ENCODE measurements around the genes SPC25, ERICH2, TLK1 and CYBRD1.

DNA sequence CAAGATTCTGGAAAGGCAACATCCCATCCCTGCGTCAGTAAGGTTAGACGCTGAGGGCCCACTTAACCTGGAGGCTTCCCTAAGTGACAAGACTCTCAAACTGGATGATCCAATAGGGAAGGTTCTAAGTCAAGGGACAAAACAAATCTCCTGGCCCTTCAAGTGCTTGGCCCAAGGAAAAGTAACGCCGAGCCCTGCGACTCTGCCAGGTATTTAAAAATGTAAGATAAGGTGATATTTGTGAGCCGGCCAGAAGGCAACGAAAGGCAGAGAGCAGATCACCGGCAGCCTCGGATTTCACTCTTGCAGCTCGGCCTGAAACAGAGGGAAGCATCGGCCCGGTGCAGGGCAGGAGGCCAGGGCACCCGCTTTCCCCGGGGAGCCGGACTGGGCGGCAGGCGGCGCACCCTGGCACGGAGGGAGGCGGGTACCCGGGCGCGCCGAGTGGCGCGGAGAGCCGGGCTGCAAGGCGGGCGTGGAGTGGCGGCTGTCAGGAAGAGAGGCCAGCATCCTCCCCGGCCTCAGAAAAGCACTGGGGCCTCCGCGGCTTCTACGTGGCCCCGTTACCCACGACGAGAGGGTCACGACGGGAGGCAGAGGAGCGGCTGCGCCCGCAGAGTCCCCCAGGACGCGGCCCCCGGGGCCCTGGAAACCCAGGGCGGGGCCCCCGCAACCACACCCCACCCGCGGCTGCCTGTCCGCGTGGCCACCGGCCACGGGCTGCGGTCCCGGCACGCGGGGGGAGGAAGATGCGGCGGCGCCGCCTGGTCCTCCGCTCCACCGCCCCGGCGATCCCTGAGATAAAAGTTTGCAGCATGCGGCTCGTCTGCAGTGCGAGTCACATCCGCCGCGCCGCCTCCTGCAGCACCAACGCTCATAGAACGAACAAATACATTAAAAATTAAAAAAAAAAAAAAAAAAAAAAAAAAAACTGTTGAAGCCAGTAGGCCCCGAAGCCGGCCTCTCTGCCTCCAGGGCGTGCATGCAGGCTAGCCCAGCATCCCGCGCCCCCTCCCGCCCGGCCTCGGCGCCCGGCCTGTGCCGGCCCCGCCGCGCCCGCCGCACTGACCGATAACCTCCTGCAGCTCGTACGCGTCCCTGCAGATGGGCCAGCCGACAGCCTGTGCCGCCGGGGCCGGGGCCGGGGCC, 862 bp downstream of the STK39 start:
- PRO-cap, result bidirectional peak, plus-strand start at position 443 of the sequence, minus-strand start at position 389 of the sequence; bidirectional peak, plus-strand start at position 831 of the sequence, minus-strand start at position 802 of the sequence

GRCh38 chr2:168545132-168546317, 89.5 kb downstream of the CERS6 start:
- PRO-cap, result no peak

DNA sequence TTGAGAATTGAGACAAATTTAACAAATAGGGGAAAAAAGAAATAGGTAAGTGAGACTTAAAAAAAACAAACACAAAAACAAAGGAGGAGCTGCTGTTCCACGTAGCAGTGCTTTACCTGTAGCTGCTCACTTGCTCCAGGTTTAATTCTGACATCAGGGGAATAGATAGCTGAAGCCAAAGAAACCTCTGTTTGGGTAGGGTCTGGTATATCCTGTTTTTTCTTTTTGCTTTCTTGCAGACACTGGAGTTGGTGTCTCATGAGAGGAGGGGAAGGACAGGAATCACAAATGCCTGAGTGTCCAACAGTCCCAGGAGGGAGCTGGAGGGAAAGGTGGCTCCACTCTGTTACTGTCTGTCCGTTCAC, 152.4 kb upstream of the NOSTRIN start:
- PRO-cap, result no peak

DNA sequence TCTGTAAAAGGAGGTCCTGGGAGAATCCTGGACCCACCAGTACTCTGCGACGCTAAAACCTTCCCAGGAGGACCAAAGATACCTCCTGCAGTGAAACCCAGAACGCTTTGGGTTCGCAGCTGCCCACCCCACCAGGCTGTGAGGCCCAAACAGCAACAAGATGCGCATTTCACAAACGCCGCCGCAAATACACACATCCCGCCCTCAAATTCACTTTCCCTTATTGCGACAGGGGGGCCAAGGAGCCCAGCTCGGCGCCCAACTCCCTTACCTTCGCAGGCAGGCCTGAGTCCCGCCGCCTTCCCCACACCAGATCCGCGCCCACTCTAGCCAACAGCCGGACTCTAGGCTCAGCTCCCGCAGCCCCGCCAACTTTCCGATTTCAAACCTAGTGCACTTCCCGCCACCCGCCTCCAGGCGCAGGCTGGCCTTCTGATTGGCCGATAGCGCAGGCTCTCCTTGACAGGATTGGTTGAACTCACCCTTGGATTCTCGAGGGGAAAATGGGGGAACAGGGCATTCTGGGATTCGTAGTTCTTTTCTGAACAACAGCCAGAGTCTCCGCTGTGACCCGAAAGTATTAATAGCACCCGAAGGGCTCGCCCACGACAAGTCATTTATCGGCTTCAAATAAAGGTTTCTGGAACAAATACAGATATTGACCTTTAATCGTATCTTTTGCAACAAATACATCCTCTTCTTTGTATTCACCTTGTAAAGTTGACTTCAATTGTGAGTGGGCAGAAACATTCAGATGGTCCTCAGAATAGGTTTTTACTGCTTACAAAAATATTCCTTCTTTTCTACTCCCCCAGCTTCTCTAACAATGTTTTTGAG, at the start of gene SPC25:
Gene SPC25, minus strand, starts transcription at position 384 of the 837 bp plus-strand sequence.
- PRO-cap, result unidirectional peak, minus-strand start at position 384 of the sequence

DNA sequence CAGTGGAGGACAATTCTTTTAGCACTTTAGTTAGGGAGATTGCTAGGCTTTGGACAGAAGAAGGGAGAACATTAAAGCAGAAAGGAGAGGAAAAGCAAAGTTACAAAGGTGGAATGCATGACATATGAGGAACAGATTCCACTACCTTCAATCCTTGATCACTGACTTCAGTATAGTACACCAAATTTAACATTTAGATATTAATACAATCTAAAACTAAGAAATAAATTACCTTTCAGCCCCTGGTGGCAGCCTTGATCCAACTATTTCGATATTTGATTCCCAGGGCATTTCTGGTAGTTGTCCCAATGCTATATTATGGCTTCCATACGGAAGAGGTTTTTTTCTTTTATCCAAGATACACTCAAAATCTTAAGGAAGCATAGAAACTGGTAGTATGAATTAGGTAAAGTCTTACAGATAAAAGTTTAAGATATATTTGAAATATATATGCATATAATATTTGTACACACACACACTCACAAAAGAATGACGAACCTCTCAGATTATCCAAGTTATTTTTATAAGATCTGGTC, 21.7 kb downstream of the KLHL41 start:
- PRO-cap, result no peak

- PRO-cap, result unidirectional peak, minus-strand start at chr2:169717390
These were observed 16.4 kb upstream of the KLHL23 start for GRCh38 chr2:169717209-169717614.

DNA sequence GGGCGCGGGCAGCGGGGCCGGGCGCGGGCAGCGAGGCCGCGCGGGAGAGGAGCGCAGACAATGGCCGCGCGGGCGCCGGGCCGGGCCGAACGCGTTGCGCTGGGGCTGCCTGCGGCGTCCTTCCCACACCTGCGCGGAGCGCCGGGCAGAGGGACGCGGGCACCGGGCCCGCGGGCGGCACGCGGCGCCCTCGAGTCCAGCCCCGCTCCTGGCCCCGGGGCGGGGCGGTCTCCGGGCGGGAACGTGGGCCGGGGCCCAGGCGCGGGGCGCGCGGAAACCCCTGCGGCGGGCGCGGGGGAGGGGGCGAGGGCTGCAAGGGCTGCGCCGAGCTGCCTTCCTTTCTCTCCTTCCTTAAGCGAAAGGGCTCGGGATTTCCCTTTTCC, 522 bp downstream of the KLHL23 start:
- PRO-cap, result unidirectional peak, minus-strand start at position 176 of the sequence

- PRO-cap, result no peak
These were observed 6.2 kb downstream of the KLHL23 start for GRCh38 chr2:169739834-169740258.

GRCh38 chr2:169789520-169790366, 8.9 kb upstream of the SSB start:
- PRO-cap, result no peak

- PRO-cap, result no peak
These were observed 93.1 kb upstream of the MYO3B start for GRCh38 chr2:170084482-170085672.

DNA sequence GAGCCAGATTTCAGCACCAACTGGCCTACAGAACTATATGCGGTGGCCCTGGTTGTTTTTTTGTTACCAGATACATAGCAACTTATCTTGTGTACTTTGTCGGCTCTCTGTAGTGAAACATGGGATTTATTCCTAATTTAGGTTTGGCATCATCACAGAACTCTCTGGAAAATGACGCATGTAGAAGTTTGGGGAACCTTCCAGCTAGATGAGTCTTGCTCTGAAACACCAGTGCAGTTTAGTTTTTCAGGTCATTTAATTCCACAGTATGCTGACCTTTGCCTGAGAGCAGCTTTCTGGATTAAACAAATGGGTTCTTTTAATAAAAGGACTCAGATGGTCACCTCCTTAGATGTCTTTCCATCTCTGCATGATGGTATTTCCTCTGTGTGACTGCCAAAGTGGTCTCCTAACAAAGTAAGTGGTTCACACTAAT, 39.8 kb downstream of the MYO3B start:
- PRO-cap, result no peak

DNA sequence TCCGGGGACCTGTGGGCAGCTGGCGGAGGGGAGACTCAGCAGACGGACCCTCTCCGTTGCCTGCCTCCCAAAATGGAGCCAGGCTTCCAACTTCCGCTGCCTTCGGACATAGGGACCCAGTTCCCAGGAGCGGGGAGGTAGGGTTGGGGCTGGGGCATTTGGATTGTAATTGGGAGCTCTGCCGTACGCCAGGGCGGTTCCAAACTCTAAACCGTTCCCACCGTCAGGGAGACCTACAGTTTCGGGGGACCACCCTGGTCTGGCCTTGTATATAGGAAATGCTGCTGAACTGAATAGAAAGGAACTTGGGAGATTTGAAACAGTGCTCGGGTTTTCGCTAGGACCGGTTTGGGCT, 2.3 kb downstream of the SP5 start:
- PRO-cap, result no peak

DNA sequence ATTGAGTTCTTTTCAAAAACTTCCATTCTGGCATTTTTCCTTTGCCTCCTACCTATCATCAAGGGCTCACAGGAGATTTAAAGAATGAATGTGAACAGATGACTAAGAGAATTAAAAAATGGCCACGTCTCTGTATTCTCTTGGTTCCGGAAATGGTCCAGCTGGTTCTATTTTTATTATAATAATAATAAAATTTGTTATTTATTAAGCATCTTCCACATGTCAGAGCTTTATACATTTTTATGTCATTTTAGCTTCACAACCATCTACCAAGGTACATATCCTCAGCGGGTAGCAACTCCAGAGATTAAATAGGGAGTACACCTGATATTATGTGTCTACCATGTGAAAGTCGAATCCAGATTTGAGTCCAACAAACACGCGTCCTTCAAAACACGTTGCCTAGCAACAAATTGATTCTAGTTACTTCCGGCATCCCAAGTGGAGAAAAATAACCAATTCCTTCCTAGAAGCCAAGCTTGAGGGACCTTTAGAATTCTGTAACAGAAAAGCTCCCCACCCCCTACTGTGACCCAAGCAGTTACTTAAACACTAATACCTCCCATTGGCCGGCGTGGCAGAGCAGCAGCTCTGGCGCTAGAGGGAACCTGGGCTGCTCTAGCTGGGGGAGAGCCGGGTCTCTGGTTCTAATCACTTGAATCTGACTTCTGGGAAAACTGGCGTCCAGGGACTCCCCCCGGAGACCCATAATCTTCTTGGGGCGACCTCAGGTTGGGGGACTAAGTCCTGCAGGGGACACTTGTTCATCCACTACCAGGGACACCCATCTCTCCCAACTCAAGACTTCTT, at the start of gene ERICH2:
Gene ERICH2, plus strand, starts transcription at position 575 of the 810 bp plus-strand sequence.
- PRO-cap, result unidirectional peak, plus-strand start at position 565 of the sequence

DNA sequence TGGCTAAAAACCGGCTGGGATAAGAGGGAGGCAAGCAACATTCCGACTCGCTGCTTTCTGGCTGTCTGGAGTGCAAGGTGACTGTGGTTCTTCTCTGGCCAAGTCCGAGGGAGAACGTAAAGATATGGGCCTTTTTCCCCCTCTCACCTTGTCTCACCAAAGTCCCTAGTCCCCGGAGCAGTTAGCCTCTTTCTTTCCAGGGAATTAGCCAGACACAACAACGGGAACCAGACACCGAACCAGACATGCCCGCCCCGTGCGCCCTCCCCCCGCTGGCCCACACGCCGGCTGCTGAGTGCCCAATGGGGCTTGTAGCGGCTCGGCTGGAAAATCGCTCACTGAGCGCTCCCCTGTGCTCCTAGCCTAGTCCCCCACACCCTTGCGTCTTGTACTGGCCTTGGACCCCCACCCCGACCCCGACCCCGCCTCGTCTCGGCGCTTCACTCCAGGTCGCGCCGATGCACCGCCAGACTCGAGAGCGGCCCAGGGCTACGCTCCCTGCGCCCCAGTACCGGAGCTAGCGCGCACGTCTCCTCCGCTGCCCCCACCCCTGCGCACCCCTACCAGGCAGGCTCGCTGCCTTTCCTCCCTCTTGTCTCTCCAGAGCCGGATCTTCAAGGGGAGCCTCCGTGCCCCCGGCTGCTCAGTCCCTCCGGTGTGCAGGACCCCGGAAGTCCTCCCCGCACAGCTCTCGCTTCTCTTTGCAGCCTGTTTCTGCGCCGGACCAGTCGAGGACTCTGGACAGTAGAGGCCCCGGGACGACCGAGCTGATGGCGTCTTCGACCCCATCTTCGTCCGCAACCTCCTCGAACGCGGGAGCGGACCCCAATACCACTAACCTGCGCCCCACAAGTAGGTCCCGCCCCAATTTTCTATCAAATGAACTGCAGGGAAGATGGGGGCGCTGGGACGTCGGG, 1.4 kb downstream of the GAD1 start:
- PRO-cap, result no peak

- PRO-cap, result bidirectional peak, plus-strand start at chr2:170973667, minus-strand start at chr2:170973463
These were observed 44.8 kb downstream of the GORASP2 start for GRCh38 chr2:170973607-170974548.

DNA sequence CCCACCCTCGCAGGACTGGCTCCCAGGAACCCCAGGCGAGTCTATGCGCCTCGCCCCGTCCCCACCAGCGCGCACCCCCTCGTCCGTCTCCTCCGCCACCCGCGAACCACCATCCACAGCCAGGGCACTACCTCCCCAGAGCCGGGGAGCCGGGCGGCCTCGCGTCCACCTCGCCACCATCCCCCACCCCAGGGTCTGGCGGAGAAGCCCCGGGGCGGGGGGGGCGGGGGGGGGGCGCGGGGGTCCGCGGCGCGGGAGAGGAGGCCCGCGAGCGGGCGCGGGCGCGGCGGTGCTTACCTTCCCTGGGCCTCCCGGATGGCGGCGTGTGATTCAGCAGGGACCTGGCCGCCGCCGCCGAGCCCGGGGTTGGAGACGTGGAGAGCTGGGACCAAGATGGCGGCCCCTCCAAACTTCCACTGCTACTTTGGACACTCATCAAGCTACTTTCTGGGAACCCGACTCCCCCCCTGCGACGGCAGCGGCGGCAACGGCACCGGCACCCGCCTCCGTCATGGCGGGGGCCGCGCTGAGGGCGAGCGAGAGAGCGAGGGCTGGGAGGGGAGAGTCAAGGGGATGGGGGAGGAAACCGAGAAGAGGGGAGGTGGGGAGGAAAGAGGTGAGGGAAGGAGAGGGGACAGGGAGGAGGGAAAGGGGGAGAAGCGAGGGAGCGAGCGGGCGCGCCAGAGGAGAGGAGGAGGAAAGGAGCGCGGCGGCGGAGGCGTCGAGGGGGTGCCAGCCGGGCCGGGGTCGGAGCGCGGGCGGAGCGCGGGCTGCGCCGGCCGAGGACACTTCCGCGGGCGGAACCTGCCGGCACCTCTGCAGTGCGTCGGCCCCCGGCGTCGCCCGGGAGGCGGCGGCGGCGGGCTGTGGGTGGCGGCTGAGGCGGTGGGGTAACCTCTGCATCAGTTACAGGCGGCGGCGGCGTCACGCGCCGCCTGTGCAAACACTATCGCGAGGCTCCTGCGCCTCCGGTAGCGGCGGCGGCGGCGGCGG, at the start of gene TLK1:
Gene TLK1, minus strand, starts transcription at position 901 of the 993 bp plus-strand sequence.
- PRO-cap, result bidirectional peak, plus-strand start outside the sequence, minus-strand start at position 787 of the sequence

DNA sequence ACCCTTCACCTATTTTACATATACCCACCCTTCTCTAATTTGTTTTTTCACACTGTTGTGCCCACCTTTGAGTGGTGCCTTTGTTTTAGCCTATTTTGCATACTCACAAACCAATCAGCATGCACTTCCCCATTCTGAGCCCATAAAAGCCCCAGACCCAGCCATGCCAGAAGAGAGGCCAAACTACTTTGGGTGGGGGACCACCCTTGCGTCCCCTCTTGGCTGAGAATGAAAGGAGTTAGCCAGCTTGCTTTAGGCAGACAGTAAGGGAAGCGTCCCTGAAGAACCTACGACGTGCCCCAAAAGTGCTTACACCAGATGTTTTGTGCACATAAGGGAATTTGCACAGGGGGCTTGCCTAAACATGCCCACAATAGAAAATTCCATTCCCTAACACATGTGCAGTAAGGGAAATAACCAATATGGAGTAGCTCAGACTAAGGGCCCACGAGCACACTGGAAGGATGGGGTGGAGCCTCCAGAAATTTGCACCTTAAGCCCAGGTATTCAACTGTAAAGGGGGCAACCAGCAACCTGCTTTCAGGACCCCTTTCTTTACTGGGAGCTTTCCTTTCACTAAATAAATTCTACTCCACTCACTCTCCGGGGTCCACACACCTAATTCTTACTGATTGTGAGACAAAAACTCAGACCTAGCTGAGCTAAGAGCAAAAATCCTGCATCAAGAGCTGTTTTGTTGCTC, 2.8 kb downstream of the METTL8 start:
- PRO-cap, result no peak

- PRO-cap, result bidirectional peak, plus-strand start at chr2:171522477, minus-strand start at chr2:171522293
These were observed at the start of gene CYBRD1 for GRCh38 chr2:171521835-171522798. TSS of gene CYBRD1 (plus strand) at chr2:171522474.

- PRO-cap, result no peak
These were observed 25.1 kb downstream of the CYBRD1 start for GRCh38 chr2:171547256-171547794.

DNA sequence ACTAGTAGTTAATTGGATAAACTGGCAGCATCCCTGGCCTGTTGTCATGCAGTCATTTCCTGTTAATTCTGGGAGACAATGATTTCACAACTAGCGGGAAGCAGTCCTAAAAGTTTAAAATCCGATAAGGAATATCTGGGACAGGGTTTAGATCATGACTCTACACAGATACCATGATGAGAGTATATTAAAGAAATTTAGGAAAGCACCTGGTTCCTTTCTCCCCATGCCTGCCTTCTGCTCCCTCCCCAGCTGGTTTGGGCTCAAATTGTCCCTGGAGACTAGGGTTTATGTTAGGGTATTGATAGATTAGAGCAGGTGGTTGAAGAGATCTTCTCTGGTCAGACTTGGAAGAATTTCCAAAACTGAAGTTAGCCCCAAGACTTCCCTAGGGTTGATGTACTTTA, 32.9 kb downstream of the CYBRD1 start:
- PRO-cap, result no peak

All from mucosa of descending colon (tissue), 1 donor.